ENCODE measurements around the genes SYNDIG1, CST7 and PYGB.

- PRO-cap, result no peak
Measured at GRCh38 chr20:24034538-24035136, 46.1 kb upstream of the GGTLC1 start.

DNA sequence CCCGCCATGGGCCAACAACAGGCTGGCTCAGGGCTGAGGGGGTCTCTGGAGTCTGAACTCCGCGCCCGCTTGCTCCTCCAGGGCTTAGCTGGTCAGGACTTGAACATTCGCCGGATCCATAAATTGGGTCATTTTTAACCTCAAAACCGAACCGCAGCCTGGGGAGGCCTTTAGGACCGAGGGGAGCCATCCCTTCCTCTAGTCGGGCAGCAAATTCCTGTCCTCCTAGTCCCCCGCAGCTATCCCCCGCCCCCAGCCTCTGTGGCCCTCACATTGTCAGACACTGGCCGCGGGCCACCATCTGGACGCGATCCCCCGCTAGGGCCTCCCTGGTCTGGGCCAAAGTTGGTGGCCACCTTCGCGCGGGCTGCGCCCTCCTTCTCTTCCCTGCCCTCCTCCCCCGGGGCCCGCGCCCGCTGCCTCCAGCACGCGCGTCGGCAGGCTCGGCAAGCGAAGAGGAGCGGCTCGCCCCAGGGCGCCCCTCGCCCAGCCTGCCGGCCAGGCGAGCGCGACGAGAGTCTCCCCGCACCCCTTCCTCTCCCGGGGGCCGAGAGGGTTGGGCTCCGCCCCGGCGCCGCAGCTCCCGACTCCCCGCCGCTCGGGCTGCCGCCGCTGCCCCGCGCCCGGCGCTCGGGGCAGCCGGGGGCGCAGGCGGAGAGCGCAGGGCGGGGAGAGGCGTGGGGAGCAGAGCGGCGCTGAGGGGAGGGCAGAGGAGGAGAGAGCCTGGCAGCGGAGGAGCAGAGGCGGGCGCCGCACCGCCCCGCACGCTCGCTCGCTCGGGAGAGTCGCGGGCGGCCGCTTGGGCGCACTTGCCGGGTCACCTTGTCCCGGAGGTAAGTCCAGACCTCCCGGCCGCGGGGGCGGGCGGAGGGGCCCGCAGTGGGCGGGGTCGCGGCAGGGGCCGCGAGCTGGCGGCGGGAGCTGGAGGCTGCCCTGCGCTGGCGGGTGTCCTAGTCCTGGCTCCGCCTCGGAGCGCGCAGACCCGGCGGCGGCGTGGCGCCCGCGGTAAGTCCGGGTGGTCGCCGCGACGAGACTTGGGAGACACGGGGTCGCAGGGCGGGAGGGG, at the start of gene SYNDIG1:
Gene SYNDIG1, plus strand, starts transcription at position 709 of the 1,066 bp plus-strand sequence.
- PRO-cap, result bidirectional peak, plus-strand start at position 709 of the sequence, minus-strand start at position 605 of the sequence

GRCh38 chr20:24469987-24470526, 628 bp downstream of the SYNDIG1 start:
- PRO-cap, result no peak

- PRO-cap, result no peak
Measured at GRCh38 chr20:24502082-24502666, 32.7 kb downstream of the SYNDIG1 start.

DNA sequence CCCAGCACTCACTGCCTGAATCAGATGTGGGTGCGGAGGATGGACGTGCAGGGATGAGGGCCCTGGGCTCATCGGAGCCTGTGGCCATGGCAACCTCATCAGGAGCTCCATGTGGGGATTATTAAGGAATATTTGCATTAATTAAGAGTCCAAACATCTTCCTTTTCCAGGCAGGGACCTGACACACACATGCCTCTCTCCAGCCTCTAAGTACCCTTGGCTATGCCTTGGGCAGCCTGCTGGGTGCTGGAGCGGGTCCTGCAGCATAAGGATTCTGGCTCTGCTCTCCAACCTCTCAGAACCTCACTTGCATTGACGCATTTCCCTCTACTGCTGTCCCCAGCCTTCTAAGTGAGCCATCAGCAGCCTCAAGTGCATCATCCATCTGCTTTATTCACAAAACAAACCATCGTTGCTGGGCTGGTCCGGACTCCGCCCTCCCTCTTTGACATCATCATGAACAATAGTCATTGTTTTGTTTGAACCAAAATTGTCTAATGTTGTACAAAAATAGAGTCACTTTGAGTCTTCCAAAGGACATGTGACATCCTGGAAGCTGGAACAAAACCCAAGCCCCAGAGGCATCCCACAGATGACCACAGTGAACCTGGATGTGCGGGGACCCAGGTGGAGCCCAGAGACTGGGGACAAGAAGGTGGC, 229.9 kb downstream of the SYNDIG1 start:
- PRO-cap, result no peak

DNA sequence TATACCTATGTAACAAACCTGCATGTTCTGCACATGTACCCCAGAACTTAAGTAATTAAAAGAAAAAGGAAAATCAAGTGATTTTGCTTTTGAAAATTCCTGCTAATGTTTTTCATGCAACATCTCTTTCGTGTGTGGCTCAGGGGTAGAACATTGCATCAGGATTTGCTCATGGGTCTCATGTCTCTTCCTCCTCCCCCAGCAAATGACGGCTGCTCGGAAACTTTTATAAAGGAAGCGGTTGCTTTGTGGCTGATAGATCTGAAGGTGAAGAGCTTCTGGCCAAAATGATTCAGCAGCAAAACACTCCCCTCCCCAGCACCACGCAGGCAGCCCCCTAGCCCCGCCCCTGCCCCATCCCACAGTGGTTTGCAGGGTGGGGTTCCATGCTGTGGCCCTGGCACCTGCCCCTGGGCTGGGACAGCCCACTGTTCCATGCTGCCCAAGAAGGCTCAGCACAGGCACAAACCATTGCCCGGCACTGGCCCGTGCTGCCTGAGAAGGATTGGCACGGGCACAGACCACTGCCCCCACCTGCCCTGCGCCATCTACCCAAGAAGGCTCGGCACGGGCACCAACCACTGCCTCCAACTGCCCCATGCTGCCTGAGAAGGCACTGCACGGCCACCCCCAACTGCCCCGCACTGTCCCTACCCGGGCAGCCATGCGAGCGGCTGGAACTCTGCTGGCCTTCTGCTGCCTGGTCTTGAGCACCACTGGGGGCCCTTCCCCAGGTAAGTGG, at the start of gene CST7:
Gene CST7, plus strand, starts transcription at position 428 of the 742 bp plus-strand sequence.
- PRO-cap, result unidirectional peak, plus-strand start at position 258 of the sequence; unidirectional peak, plus-strand start at position 431 of the sequence

- PRO-cap, result unidirectional peak, minus-strand start at chr20:25058980
Measured at GRCh38 chr20:25058546-25059356, 812 bp upstream of the ACSS1 start.

DNA sequence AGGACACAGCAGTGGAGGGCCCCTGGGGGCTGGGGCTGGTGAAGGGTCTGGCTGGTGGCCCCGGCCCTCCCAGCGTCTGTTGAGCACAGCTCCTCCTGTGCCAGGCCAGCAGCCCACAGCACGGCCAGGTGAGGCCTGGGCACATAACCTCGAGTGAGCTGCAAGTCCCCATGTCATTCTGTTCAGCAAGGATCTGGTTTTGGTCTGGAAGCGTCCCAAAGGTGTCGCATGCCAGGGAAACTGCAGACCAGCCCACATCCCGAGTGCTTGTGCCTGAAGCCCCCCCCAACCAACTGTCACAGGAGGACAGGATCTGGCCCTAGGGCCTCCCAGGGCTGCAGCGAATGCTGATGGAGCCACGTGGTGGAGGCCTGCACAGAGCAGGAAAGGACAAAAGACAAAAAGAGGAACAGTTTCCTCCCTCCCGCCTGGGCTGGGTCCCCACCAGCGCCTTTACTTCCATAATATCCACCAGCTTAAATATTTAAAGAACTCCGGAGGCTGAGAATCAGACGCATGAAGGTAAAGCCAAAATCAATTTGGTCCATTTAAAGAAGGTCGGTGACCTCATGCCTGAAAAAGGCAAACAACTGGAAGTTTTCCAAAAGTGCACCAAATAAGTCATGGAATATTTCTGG, 20.9 kb upstream of the PYGB start:
- PRO-cap, result no peak

- PRO-cap, result bidirectional peak, plus-strand start at chr20:25248099, minus-strand start at chr20:25247969; bidirectional peak, plus-strand start at chr20:25248366, minus-strand start at chr20:25248180; bidirectional peak, plus-strand start at chr20:25248677, minus-strand start at chr20:25248680; bidirectional peak, plus-strand start at chr20:25248715, minus-strand start at chr20:25248743; bidirectional peak, plus-strand start at chr20:25248821, minus-strand start at chr20:25248788
Measured at GRCh38 chr20:25247876-25249111, at the start of gene PYGB. PYGB (plus strand) TSS chr20:25248085.

DNA sequence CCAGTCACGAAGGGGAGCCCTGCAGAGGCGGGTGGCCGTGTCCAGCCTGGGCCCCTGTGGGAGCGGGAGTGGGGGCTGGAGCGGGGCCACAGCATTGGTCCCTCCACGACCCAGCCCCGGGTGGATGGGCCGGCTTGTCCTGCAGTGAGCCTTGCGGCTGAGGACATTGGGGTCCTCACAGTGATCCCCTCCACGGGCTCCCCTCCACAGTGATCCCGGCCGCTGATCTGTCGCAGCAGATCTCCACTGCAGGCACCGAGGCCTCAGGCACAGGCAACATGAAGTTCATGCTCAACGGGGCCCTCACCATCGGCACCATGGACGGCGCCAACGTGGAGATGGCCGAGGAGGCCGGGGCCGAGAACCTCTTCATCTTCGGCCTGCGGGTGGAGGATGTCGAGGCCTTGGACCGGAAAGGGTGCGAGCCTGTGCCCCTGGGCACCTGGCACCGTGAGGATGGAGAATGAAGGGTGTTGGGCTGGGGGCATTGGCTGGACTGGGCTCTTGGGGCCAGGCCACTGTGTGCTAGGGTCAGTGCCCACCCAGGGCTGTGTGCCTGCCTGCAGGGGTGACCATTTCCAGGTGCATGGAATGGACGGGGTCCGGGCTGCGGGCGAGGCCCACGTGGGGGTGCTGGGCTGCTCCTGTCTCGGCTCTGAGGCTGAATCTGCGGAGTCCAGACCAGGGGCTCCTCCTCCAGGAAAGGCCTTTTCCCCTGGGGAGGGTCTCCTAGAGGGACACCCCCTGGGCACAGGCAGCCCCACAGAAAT, 44.5 kb downstream of the PYGB start:
- PRO-cap, result no peak

DNA sequence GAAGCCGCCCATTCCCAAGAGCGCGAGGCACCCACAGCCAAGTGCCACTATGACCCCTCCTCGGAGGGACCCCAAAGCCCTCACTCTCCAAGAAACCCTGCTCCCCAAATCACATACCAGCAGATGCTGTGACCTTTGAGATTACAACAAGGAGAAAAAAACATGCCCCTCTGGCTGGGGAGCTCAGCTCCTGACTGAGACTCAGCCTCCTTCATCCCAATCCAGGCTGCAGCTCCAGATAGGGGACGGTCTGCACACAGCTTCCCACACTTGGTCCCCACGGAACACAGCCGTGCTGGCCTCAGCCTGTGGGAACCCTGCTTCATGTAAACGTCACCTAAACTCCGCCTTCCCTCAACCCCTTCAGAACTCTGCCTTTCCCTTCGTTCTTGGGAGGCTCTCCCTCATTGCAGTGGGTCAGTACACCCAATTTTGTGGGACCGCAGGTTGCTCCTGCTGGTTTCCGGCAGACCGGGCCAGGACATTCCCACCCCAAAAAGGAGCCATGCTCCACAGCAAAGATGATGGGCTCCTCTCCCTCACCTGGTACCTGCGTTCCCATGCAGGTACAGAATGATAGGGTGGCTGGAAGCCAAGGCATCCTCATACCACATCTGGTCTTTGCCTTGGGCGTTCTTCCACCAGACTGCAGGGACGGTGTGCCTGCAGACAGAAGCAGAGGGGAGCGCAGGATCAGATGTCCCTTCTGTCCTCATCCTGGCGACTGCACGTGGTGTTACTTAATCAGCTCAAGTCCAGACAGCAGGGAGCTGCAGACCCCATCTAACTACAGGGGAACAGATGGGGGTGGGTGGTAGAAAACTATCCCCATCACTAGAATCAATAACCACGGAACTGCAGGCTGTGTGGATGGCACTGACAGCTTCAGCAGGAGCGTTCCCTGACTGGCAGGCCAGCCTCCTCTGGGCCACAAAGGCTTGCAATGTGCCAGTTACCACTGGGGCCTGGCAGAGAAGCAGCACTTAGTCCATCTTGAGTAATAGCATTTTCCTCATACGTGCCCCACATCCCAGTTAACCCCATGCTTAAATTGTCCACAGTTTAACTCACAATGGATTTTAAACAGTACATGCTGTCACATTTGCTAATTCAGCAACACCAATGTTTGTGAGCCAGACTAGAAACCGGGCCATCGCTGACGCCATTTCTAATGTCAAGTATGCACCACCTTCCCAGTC, 70.6 kb downstream of the ABHD12 start:
- PRO-cap, result no peak

DNA sequence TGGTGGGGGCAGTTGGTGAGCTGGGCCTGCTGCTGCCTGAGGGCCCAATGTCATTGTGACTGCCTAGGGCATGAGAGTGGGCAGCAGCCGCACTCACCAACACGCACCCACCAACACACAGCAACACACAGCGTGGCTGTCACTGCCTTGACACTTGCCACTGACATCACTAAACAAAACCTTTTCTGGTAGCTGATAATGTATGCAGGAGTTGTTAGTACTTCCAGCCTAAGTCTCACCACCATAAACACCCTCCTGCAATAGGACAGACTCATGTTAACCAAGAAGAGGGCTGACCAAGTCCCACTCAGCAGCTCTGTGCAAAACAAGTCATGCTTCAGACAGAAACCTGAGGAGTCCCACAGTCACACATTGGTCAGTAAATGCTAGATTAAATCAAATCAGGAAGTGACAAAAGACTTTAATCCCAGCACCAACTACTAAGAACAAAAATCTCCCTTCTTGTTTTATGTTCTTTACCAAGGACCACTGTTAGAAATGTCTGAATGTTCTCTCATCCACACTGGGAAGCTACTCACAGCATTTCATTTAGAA, 69.1 kb downstream of the ABHD12 start:
- PRO-cap, result no peak

DNA sequence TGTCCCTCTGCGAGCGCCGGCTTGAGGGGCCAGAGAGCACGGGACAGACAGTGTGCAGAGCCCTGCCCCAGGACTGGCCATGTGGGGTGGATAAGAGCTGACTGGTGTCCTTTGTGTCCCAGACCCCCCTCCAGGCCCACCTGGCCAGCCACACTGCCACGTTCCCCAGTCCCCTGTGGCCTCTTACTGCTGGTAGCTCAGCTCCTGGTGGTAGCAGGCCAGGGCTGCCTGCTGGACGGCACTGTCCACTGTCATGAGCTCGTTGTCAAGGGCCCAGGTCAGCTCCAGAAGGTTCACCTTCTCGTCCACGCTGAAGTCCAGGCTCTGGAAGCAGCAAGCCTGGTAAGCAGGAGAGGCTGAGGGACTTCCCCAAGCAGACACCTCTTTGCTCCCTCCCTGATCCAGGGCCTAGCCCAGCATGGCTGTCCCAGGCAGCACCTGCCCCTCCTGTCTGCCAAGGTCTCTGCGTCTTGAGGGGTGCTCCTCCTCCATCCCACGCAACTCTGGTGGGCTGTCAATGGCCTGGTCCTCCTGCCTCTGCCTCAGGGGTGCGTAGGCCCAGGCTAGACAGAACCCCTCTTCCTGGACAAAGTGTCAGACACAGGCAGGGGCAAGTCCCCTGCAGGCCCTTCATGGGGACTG, 87.2 kb downstream of the NINL start:
- PRO-cap, result no peak

GRCh38 chr20:25507283-25508478, 77.7 kb downstream of the NINL start:
- PRO-cap, result no peak

GRCh38 chr20:25540072-25540952, 45.0 kb downstream of the NINL start:
- PRO-cap, result no peak

DNA sequence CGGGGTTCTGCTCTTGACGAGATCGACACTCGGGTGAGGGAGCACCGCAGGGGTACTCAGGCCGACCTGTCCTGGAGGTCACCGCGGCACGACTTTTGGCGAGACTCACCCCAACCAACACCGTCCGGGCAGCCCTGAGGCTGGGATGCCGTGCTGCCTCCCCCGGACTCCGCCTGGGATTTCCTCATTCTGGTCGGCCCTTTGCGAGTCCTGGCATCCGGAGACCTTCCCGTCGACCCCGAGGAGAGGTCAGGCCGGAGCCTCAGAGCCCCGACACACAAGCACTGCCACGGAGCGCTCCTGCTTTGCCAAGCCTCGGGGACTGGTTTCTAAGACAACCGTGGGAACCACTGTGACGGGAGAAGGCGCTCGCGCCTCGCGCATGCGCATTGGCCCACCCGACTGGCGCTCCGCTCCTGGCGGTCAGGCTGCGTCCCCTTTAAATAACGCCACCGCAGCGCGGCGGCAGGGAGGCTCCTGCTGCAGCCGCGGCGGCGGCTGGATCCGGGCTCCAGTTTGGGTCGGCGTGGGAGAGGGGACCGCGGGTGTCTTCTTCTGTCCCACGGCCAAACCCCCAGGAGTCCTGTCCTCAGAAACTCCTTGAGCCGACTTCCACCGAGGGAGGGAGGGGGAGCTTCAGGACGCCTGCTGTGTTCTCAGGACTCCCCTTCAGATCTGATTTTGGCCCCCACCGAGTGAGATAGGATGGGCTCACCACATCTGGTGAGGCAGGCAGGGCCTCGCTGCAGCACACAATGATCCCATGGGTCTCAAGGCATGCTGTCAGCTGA, 166.5 kb upstream of the ZNF337 start:
- PRO-cap, result no peak

DNA sequence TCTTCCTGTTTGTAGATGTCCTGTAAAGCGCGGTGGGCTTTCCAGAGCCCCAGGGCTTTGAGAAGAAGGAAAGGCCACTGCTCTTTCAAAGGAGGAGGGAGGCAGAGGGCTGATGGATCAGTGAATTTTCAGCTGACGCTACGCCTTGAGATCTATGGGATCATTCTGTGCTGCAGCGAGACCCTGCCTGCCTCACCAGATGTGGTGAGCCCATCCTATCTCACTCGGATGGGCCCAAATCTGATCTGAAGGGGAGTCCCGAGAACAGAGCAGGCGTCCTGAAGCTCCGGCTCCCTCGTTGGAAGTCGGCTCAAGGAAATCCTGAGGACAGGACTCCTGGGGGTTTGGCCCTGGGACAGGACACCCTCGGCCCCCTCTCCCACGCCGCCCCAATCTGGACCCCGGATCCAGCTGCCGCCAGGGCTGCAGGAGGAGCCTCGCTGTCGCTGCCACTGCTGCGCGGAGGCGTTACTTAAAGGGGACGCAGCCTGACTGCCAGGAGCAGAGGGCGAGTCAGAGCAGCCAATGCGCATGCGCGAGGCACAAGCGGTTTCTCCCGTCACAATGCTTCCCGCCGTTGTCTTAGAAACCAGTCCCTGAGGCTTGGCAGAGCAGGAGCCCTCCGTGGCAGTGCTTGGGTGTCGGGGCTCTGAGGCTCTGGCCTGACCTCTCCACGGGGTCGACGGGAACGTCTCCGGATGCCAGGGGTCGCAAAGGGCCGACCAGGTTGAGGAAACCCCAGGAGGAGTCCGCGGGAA, 1568.0 kb upstream of the DEFB115 start:
- PRO-cap, result no peak

GRCh38 chr20:30284021-30284485, 973.4 kb upstream of the DEFB115 start:
- PRO-cap, result no peak

GRCh38 chr20:30289279-30290342, 967.9 kb upstream of the DEFB115 start:
- PRO-cap, result no peak

DNA sequence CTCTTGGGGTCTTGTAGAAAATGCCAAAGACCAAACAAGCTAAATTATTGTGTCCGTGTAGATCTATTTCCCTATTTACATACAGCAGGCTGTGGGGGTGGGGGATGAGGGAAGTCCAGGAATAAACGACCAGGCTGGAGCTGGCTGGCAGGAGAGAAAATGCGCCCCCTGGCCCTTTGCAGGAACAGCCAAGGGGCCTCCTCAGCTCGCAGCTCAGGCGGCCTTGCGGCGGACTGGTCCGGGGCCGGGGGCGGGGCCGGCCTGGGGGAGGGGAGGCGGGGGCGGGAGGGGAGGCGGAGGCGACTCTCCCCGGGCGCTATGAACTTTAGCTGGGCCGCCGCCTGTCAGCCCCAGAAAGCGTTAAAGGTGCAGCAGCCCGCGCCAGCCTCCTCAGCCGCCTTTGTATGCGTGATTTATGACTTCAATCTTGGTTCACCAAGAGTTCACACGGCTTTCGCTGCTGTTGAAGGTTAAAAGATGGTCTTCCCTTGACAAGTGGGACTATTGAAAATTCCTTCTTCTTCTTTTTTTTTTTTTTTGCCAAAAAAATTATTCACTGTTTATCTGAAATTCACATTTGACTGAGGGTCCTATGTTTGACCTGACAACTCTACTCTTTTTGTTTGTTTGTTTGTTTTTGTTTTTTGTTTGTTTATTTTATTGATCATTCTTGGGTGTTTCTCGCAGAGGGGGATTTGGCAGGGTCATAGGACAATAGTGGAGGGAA, 967.0 kb upstream of the DEFB115 start:
- PRO-cap, result no peak